Measurements from ENCODE around the gene ZC3H14.

- PRO-cap, 6 experiments: no peak in any of the 6 experiments
- RAMPAGE, long total RNA, 2 experiments: no peak in any of the 2 experiments
- RRBS: no CpG with 5 or more reads among the region's 9 CpGs
Measured at GRCh38 chr14:80996198-80996721, 40.8 kb downstream of the TSHR start.

DNA sequence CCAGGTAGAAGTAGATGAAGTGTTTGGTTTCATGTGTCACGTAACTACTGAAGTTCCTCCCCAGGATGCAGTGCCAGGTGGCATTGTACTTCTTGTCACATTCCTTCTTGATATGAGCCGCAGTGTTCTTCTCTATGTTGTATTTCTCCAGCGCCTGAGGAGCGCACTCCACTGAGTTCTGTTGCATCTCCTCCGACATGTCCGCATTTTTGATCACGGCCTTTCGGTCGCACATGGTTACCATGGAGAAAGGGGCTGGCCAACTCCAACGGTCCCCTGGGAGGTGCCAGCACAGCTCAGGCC lies 25.5 kb upstream of the GTF2A1 start:
- PRO-cap, 6 experiments: no peak in any of the 6 experiments
- RAMPAGE, long total RNA, 2 experiments: no peak in any of the 2 experiments
- RRBS: no CpG with 5 or more reads among the region's 10 CpGs

- PRO-cap, 6 experiments: no peak in any of the 6 experiments
- RAMPAGE, long total RNA, 2 experiments: no peak in any of the 2 experiments
- RRBS: no CpG with 5 or more reads among the region's 6 CpGs
Measured at GRCh38 chr14:81266373-81267377, 45.9 kb upstream of the GTF2A1 start.

DNA sequence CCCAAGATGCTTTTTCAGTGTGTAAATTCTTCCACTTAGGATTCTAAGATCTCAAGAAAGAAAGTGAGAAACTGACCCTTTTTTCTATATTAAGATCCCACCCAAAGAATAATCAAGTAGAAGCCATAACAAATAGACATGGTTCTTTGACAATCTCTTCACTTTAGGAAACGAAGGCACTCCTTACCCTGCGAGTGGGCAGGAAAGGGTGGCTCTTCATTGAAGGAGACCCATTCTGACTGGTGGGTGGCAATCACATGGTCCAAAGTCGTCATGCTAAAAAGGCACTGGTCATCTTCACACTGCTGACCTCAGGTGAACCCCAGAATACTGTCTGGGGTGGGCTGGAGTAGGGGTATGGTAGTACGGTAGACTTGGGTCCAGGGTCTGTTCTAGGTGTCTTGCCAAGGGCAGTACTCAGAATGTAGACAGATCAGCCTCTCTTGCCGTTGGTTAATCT lies 2.0 kb downstream of the STON2 start:
- PRO-cap, 6 experiments: no peak in any of the 6 experiments
- RAMPAGE, long total RNA, 2 experiments: no peak in any of the 2 experiments
- RRBS: no CpG with 5 or more reads among the region's 5 CpGs

- PRO-cap, 6 experiments: no peak in any of the 6 experiments
- RAMPAGE, long total RNA, 2 experiments: no peak in any of the 2 experiments
- RRBS: no CpG with 5 or more reads among the region's 7 CpGs
Measured at GRCh38 chr14:81406596-81407283, 6.6 kb upstream of the STON2 start.

DNA sequence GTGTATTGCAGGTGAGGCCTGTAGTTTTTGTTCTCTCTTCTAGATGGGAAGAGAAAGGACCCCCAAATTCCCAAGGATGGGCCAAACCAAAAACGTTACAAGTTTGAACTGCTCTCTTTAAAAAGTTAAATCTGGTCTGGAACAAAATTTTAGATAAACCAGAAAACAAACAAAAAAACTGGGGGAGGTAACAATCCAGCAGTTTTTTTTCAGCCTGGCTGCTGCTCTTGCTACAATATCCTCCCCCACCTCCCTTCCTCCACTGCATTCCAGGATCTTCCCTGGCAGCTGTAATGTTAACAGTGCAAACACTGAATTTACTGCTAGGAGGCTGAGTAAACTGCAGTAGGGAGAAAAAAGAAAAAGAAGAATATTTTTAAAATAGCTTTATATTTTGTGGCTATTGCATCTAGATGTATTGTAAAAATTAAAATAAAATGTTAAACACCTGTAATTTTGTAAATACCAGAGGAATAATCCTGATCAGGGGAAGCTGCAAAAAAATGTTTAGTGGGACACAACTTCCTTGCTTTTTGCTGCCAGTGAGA lies 16.3 kb downstream of the SEL1L start:
- PRO-cap, 6 experiments: no peak in any of the 6 experiments
- RAMPAGE, long total RNA, 2 experiments: no peak in any of the 2 experiments
- RRBS: no CpG with 5 or more reads among the region's 1 CpG

- PRO-cap, 6 experiments: no peak in any of the 6 experiments
- RAMPAGE, long total RNA, 2 experiments: no peak in any of the 2 experiments
- RRBS: no CpG with 5 or more reads among the region's 2 CpGs
Measured at GRCh38 chr14:83018107-83018415, 1484.4 kb upstream of the SEL1L start.

- PRO-cap, 6 experiments: peak in 1 of 6 experiments; most common plus-strand start chr14:85528750 (in 1)
- RAMPAGE, long total RNA, 2 experiments: no peak in any of the 2 experiments
- RRBS: no CpG with 5 or more reads among the region's 3 CpGs
Measured at GRCh38 chr14:85528543-85528906, 1.4 kb upstream of the FLRT2 start.

- PRO-cap, 6 experiments: no peak in any of the 6 experiments
- RAMPAGE, long total RNA, 2 experiments: no peak in any of the 2 experiments
- RRBS: 1% methylated on average over 23 of the region's 59 CpGs
Measured at GRCh38 chr14:85533679-85534424, 3.9 kb downstream of the FLRT2 start.

- PRO-cap, 6 experiments: no peak in any of the 6 experiments
- RAMPAGE, long total RNA, 2 experiments: no peak in any of the 2 experiments
- RRBS: no CpG with 5 or more reads among the region's 8 CpGs
Measured at GRCh38 chr14:85599797-85600599, 70.1 kb downstream of the FLRT2 start.

GRCh38 chr14:85934466-85934937 lies 404.6 kb downstream of the FLRT2 start:
- PRO-cap, 6 experiments: peak in 3 of 6 experiments; most common plus-strand start chr14:85934767 (in 2); most common minus-strand start chr14:85934643 (in 1)
- RAMPAGE, long total RNA, 2 experiments: no peak in any of the 2 experiments
- RRBS: no CpG with 5 or more reads among the region's 11 CpGs

DNA sequence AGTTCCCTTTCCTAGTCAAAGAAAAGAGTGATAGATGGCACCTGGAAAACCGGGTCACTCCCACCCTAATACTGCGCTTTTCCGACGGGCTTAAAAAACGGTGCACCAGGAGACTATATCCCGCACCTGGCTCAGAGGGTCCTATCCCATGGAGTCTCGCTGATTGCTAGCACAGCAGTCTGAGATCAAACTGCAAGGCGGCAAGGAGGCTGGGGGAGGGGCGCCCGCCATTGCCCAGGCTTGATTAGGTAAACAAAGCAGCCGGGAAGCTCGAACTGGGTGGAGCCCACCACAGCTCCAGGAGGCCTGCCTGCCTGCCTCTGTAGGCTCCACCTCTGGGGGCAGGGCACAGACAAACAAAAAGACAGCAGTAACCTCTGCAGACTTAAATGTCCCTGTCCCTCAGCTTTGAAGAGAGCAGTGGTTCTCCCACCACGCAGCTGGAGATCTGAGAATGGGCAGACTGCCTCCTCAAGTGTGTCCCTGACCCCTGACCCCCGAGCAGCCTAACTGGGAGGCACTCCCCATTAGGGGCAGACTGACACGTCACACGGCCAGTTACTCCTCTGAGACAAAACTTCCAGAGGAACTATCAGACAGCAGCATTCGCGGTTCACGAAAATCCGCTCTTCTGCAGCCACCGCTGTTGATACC lies 782.6 kb downstream of the FLRT2 start:
- PRO-cap, 6 experiments: no peak in any of the 6 experiments
- RAMPAGE, long total RNA, 2 experiments: no peak in any of the 2 experiments
- RRBS: no CpG with 5 or more reads among the region's 21 CpGs

DNA sequence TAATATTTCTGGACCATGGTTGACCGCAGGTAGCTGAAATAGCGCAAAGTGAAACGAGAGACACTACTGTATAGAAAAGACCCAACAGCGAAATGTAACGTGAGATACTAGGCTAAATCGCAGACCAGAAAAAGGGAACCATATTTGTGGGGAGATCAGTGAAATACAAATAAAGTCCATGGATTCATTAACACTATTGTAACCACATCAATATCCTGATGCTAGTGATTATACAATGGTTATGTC lies 381.5 kb downstream of the GALC start:
- PRO-cap, 6 experiments: peak in 1 of 6 experiments; most common minus-strand start position 94 of the sequence (in 1)
- RAMPAGE, long total RNA, 2 experiments: no peak in any of the 2 experiments
- RRBS: no CpG with 5 or more reads among the region's 6 CpGs

DNA sequence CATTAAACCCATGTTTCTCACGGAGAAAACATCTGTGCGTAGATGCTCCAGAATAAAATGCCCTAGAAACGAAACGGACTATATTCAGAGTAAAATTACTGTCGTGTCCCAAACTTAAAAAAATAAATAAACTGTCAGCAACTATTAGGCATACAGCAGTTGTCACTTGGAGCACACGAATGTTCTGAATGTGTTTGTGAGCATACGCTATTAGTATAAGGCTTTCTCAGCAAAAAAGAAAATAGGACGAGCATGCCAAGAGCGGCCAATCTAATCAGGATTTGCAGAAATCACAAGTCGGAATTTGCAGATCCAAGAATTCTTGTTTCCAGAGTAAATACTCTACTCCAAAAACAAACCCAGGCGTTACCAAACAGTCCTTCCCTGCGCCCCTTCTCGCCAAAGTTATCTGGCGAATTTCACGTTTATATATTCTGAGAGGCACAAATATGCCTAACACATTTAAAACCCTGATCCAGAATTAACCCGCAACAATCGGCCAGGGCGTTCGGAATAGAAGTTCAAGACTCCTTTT lies 826 bp downstream of the PTPN21 start:
- PRO-cap, 6 experiments: no peak in any of the 6 experiments
- RAMPAGE, long total RNA, 2 experiments: no peak in any of the 2 experiments
- RRBS: no CpG with 5 or more reads among the region's 19 CpGs

DNA sequence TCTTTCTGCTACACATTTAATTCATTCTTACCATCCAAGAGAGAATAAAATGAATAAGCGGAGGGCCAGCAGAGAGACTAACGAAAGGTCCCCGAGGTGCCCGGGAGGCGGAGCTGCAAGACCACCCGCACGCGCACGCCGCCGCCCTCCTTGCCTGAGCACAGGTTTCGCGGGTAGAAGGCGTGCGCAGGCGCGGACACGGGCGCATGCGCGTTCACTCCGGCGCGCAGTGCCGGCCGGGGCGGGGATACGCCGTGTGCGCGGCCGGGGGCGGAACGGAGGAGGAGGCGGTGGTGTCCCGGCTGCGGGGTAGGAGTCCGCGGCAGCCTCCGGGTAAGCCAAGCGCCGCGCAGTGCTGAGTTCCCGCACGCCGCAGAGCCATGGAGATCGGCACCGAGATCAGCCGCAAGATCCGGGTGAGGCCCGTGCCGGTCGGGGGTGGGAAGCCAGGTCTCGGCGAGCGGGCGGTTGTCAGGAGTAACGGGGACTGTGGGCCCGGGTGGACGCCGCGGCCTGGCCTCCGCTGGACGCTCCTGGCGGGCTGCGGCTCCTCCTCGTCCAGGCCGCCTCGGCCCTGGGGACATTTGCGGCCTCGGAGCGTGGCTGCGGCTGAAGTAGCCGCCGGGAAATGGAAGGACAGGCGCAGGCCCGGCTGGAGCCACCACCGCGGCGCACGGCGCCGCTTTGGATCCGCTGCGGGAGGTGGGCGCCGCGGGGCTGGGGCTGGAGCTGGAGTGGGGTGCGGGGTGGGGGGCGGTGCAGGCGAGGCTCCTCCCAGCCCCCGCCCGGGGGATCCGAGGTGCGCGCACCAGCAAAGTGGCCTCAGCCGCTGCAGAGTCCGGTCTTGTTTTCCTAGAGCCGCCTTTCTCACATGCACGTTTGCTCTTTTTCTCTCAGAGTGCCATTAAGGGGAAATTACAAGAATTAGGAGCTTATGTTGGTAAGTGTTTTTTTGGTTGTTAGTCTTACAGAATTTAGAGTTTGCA lies at the start of gene ZC3H14:
TSS of gene ZC3H14 (plus strand) at position 284 of the 986 bp plus-strand sequence.
- PRO-cap, 6 experiments: peak in 6 of 6 experiments; most common plus-strand start position 312 of the sequence (in 6); most common minus-strand start position 686 of the sequence (in 5)
- RAMPAGE, long total RNA, 2 experiments: start-site peak on the plus strand in 2 of 2 experiments, centred at positions 277 to 281 of the sequence, 902 to 952 reads per replicate
- RRBS: 2% methylated on average over 35 of the region's 100 CpGs

- PRO-cap, 6 experiments: no peak in any of the 6 experiments
- RAMPAGE, long total RNA, 2 experiments: no peak in any of the 2 experiments
- RRBS: no CpG with 5 or more reads among the region's 5 CpGs
Measured at GRCh38 chr14:88833743-88834730, 9.6 kb downstream of the TTC8 start.

DNA sequence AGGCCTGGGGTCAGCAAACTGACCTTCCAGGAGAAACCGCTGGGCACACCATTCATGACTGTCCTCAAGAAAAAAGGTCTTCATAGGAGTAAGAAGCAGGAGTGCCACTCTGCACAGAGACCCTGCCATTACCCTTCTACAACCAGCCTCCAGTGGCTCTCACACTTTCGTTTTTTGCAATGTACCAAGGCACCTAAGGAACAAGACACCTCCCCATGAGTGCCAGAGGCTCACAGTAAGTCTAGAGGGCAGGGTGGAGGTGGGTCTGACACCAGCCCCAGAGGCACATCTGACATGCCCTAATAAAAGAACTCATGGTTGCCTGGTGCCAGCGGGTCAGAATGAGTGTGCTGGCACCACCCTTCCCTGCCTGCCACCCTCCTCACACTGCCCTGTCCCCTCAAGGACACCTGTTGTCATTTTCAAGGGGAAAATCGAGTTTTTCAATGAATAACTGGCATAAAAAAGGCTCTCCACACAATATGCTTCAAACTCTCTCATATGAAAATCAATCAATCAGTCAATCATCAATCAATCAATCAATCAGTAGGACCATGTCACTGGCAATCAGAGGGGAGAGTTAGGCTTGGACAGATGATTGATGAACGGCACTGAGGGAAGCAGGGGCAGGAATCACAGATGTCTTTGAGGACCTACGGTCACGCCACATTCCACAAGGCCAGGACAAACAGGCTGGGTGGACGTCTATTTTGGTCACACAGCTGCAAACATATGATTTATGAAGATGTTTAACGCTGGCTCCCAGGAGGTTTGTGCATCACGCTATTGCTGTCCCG lies 161.1 kb downstream of the FOXN3 start:
- PRO-cap, 6 experiments: no peak in any of the 6 experiments
- RAMPAGE, long total RNA, 2 experiments: no peak in any of the 2 experiments
- RRBS: no CpG with 5 or more reads among the region's 11 CpGs

GRCh38 chr14:89284341-89285021 lies 132.6 kb downstream of the FOXN3 start:
- PRO-cap, 6 experiments: no peak in any of the 6 experiments
- RAMPAGE, long total RNA, 2 experiments: no peak in any of the 2 experiments
- RRBS: no CpG with 5 or more reads among the region's 12 CpGs

DNA sequence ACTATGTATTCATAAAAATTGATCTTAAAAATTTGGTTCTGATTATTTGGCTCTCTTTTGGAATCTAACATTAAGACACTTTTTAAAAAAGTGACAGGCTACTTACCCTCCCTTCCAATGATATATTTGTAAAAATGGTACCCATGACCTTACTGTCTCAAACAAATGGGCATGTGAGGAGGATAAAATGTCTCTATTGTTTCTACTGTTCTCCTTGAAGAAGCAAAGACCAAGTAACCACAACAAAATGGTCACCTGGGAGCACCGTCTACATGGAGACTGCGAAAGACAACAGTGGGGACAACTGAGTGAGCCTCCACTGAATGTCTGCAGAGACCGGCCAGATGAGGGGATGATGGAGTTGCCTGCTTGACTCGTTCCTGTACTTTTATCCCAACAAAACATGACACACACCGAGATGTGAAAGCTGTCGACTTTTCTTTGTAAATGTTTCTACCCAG lies 67.0 kb downstream of the FOXN3 start:
- PRO-cap, 6 experiments: no peak in any of the 6 experiments
- RAMPAGE, long total RNA, 2 experiments: no peak in any of the 2 experiments
- RRBS: no CpG with 5 or more reads among the region's 6 CpGs

GRCh38 chr14:89352030-89352575 lies 64.9 kb downstream of the FOXN3 start:
- PRO-cap, 6 experiments: no peak in any of the 6 experiments
- RAMPAGE, long total RNA, 2 experiments: no peak in any of the 2 experiments
- RRBS: no CpG with 5 or more reads among the region's 6 CpGs